ENCODE measurements around the gene IL37.

- PRO-cap, 2 experiments = no peak in any of the 2 experiments
Measured at GRCh38 chr2:111157793-111158322, 37.1 kb downstream of the BCL2L11 start.

- PRO-cap, 2 experiments = no peak in any of the 2 experiments
Measured at GRCh38 chr2:111355443-111355838, 234.7 kb downstream of the BCL2L11 start.

DNA sequence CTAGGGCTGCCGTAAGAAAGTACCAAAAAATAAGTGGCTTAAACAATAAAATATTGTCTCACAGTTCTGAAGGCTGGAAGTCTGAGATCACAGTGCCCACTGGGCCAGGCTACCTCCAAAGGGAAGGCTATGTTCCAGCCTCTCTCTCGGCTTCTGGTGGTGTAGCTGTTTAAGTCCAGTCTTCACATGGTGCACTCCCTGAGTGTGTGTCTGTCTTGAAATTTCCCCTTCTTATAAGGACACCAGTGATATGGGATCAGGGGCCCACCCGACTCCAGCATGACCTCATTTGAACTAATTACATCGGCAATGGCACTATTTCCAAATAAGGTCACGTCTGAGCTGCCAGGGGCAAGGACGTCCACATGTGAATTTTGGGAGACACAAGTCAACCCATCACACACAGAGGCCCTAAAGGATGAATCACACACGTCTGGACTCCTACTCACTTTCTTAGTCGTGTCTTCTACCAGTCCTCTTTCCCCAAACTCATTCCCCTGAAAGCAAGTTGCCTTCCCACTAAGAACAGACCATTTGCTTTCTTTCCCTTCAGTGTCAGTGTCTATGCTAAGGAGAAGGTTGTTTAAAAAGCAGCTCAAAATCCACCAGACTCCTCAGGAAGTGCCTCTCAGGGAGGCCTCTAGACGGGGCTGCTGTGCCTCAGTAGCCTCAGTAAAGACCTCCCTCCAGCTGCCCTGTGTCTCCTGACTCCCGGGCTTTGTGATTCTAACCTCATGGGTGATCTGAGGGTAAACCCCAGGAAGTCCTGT lies 359.5 kb downstream of the BCL2L11 start:
- PRO-cap, 2 experiments = no peak in any of the 2 experiments

DNA sequence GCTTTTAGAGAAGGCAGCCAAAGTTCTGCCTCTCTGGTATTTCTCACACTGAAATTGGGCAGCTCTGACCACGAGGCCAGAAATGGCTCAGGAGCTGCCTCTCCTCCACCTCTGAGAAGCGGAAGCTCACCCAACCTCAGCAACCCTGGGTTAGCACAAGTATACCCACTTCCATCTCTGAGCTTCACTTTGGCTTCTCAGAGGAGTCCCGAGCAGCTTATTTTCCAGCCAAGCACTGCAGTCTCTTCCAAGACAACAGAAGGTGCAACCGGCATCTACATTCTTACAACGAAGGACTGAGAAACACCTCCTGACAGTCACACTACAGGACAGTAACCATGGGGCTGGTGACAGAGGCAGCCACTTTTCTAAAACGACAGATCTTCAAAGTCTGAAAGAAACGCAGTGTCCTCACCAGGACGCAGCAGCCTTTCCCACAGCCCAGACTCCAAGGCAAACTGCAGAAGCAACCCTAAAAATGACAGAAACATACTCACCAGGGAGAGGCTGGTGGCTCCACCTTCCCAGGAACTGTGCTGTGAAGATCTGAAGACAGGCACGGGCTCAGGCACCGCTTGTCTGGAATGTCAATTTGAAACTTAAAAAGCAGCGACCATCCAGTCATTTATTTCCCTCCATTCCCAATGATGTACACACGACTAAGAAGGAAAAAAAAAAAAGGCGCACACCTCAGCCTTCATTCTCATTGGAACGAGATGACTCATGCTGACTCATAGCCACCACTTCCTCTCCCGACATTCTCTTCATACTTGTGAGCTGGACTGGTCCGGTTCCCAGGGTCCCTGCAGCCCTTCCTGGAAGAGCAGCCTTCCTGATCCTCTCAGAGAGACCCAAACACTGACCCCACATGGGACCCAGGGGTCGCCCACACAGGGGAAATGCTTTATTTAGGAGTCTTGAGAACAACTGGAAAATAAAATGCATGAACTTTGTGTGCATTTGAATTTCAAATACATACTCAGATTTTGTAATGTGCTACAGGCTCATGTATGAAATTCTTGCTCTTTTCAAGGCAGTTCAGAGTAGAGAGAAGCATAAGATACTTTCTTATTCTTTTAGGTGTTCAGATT lies 374.0 kb downstream of the BCL2L11 start:
- PRO-cap, 2 experiments = no peak in any of the 2 experiments

GRCh38 chr2:111954584-111955270 lies 56.3 kb downstream of the MERTK start:
- PRO-cap, 2 experiments = no peak in any of the 2 experiments

- PRO-cap, 2 experiments = no peak in any of the 2 experiments
Measured at GRCh38 chr2:112004074-112004366, 51.0 kb upstream of the TMEM87B start.

GRCh38 chr2:112058069-112058700 lies 3.1 kb downstream of the TMEM87B start:
- PRO-cap, 2 experiments = no peak in any of the 2 experiments

GRCh38 chr2:112089216-112089761 lies 34.2 kb downstream of the TMEM87B start:
- PRO-cap, 2 experiments = no peak in any of the 2 experiments

GRCh38 chr2:112220767-112222025 lies 33.6 kb downstream of the ZC3H8 start:
- PRO-cap, 2 experiments = no peak in any of the 2 experiments

DNA sequence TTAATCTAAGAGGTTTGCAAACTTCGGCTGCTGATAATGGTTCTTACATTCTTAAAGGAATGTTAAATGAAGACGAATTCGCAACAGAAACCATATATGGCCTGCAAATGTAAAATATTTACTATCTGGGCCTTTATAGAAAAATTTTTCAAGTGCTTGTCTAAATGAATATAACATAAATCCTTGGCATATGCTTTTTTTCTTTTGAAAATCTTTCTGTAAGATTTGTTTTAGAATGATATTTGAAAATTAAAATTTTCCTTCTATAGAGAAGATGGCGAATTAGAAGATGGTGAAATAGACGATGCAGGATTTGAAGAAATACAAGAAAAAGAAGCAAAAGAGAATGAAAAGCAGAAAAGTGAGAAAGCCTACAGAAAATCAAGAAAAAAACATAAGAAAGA lies 24.2 kb downstream of the ZC3H6 start:
- PRO-cap, 2 experiments = no peak in any of the 2 experiments

DNA sequence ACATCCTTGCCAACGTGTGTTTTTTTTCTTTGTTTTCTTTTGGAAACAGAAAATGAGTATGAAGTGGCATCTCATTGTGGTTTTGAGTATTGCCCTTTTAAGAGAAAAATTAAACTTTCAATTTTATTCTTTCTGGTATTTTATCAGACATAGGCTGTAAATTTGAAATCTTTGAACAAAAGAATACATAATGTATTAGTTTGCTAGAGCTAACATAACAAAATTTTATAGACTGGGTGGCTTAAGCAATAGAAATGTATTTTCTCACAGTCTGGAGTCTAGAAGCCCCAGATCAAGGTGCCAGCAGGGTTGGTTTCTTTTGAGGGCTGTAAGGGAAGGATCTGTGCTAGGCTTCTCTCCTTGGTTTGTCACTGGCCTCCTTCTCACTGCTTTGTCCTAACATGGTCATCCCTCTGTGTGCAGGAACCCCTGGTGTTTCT lies 28.7 kb downstream of the ZC3H6 start:
- PRO-cap, 2 experiments = no peak in any of the 2 experiments

DNA sequence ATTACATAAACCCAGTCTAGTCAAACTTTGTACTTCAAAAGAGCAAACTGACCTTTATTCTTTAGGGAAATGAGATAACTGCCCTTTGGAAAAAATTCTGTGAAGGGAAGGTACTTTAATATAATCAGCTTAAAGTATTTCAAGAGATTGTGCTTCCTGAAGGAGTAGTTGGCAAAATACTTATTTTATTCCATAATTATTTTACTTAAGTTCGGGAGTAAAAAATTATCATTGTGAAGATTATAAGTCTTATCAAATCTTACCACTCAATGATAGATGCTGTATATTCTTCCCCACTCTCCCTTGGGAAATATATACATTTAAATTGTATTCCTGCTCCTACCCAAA lies 42.0 kb downstream of the ZC3H6 start:
- PRO-cap, 2 experiments = no peak in any of the 2 experiments

DNA sequence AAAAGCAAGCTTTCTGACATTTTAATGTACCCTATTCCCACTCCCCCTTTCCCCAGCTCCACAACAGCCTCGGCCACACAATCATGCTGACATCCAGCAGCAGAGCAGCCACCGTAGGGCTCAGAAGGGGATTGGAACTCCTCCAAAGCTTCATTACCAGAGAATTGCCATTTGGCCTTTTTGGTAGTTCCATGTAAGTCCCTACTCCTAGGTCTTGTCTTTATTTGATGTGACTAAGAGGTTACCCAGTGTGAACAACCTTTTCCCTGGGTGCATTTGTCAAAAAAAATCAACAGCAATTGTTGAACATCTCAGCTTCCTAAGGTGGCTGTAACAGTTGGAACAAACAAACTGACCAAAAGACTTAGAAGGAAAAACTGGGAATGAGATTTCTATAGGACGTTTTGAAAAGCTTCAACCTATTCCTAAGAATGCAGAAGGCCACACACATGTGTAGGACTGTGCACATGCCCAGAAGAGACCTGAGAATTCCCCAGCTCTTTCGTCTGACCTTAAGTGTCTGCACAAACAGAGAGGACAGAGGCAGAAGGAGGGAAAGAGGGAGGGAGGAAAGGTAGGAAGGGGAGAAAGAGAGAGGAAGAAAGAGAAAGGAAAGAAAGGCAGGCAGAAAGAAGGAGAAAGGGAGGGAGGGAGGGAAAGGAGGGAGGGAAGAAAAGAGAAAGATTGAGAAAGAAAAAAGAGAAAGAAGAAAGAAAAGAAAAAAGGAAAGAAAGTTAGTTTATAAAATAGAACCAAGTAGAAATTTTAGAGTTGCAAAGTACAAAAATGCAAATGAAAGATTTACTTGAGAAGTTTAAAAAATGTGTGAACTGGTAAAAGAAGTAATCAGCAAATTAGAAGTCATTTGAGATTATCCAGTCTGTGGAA lies 7.7 kb upstream of the POLR1B start:
- PRO-cap, 2 experiments = no peak in any of the 2 experiments

DNA sequence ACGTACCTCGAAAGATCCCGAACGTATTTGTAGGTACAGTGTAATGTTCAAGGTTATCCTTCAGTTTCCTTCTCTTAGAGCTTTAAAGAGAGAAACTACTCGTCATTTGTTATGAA lies 607 bp downstream of the POLR1B start:
- PRO-cap, 2 experiments = no peak in any of the 2 experiments

DNA sequence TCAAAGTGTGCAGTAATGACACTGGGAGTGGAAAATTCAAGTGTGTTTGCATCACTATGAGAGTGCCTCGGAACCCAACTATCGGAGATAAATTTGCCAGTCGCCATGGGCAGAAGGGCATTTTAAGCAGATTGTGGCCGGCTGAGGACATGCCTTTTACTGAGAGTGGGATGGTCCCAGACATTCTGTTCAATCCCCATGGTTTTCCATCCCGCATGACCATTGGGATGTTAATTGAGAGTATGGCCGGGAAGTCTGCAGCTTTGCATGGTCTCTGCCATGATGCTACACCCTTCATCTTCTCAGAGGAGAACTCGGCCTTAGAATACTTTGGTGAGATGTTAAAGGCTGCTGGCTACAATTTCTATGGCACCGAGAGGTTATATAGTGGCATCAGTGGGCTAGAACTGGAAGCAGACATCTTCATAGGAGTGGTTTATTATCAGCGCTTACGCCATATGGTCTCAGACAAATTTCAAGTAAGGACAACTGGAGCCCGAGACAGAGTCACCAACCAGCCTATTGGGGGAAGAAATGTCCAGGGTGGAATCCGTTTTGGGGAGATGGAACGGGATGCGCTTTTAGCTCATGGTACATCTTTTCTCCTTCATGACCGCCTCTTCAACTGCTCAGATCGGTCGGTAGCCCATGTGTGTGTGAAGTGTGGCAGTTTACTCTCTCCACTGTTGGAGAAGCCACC lies 9.4 kb upstream of the CHCHD5 start:
- PRO-cap, 2 experiments = no peak in any of the 2 experiments

DNA sequence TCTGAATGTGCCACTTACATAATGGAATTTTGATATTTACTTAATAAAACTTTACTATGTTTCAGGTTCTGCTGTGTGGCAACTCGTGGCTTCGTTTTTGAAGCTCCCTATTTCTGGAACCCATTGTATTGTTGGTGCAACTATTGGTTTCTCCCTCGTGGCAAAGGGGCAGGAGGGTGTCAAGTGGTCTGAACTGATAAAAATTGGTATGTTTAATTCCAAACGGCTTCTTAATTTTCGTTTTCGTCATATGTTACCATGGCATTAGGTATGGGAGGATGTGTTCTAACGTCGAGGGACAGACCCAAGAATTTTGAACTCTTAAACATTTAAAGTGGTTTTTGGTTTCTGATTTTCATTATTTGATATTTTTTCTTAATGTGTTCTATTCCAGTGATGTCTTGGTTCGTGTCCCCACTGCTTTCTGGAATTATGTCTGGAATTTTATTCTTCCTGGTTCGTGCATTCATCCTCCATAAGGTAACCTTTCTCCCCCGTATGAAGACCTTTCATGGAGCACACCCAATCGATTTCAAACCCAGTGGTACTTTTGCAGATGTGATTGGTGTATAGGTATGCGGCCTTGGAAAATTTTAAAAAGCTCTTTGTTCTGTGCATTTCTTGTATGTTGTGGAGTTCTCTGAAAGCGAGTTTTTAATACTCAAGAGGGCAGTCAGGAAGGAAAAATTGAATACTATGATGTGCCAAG lies 1.7 kb downstream of the SLC20A1 start:
- PRO-cap, 2 experiments = no peak in any of the 2 experiments

GRCh38 chr2:112656626-112657278 lies 11.0 kb downstream of the SLC20A1 start:
- PRO-cap, 2 experiments = no peak in any of the 2 experiments

GRCh38 chr2:112706216-112706550 lies 14.6 kb upstream of the NT5DC4 start:
- PRO-cap, 2 experiments = no peak in any of the 2 experiments

- PRO-cap, 2 experiments = no peak in any of the 2 experiments
Measured at GRCh38 chr2:112833345-112833708, 3.3 kb downstream of the IL1B start.

DNA sequence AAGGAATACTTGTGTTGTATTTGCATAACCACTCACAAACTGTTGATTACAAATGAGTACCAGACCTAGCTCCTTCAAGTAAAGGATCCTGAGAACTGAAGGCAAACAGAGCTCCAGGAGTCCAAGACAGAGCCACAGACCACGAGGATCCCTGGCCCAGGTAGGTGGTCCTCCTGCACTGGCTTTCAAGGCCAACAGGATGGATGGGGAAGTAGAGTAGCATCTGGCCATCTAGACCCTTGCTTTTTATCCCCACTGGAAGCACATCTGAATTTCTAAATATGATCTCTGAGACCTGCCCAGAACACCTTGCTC lies at the start of gene IL37:
Gene IL37, plus strand, starts transcription at position 77 of the 315 bp plus-strand sequence.
- PRO-cap, 2 experiments = no peak in any of the 2 experiments

All from Metastatic Liver Carcinoma in the Lung (tissue), 2 donors.